AG09309 (cell line): ENCODE data around the genes USP34 and OTX1.

- RRBS: 5% methylated on average over 6 of the region's 46 CpGs
Observed at GRCh38 chr2:60551627-60552247, 1.7 kb downstream of the BCL11A start.

DNA sequence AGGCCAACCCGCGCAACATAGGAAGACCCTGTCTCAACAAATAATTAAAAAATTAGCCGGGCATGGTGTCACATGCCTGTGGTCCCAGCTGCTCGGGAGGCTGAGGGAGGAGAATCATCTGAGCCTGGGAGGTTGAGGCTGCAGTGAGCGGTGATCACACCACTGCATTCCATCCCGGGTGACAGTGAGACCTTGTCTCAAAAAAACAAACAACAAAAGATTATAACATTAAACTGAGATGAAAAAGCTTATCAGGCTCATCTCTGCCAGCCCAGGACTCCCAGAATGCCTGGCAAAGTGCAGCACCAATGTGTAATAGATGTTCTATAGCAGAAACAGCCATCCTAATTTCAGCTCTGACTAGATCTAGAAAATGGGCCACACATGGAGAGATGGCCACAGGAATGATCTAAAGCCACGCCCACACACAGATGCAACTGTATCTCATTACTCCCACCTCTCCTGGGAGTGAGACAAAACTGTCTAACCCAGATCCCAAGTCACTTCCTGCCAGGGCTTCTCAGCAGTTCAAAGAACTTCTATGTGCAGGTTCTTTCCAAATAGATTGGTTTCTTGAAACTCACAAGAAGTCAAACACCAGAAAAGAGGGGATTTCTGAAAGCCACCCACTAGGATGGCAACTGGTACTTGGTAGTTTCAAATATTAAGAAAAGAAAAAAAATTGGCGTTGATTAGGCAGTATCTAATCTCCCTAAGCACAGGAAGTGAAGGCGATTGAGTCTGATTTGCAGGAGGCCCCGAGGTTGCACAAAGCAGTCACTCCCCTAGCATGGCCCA lies 50.8 kb downstream of the PAPOLG start:
- RRBS: no CpG with 5 or more reads among the region's 10 CpGs

DNA sequence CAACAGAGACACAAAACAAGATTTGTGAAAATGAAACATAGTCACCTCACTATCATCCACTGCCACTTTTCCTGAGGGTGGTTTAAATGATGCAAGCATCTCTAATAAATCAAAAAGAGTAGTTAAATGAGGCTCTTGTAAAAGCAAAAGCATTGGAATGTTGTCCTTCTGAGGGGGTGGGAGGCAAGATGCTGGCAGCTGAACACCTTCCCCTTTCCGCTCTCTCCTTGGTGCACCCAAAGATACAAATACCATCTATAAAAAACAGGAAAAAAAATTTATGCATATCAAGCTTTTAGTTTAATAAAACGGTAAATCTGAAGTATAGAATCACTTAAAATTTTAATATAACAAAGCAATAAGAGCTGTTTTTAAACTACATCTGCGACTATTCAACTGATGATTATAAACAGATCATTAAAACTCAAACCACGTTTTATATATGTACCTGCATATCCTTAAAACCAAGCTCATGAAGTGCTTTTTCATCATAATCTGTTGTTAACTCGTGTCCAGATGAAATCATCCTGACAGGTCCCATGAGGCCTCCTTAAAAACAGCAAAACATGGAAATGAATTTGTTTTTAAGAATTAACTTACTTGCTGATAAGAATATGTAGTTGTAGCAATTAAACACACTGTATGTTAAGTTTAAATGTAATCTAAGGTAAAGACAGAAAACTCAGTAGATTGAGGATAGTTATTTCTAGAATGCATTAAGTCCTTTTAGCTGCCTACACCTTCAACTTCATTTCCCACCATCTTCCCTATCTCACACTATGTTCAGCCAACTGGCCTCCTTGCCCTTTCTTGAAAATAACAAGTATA lies 139.1 kb downstream of the C2orf74 start:
- RRBS: no CpG with 5 or more reads among the region's 5 CpGs

- RRBS: no CpG with 5 or more reads among the region's 2 CpGs
Observed at GRCh38 chr2:61314353-61314786, 152.4 kb downstream of the C2orf74 start.

GRCh38 chr2:61470975-61471883 lies at the start of gene USP34:
Gene USP34, minus strand, starts transcription at chr2:61471087.
- RRBS: 2% methylated on average over 39 of the region's 90 CpGs

DNA sequence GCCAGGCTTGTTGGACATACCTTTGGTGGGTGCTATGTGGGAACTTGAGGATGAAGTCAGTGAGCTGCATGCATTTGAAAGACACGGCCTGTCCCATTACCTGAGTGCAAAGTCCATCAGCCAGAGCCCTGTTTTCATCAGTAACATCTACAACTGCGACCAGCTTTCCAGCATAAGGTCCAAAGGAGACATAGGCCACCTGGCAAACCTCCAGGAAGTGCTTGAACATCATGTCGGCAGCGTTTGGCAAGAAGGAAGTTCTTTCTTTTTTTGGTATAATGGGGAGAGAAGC lies 143.2 kb downstream of the FAM161A start:
- RRBS: no CpG with 5 or more reads among the region's 4 CpGs

- RRBS: no CpG with 5 or more reads among the region's 7 CpGs
Observed at GRCh38 chr2:61713335-61714042, 140.4 kb downstream of the FAM161A start.

GRCh38 chr2:61872039-61872748 lies 16.3 kb downstream of the CCT4 start:
- RRBS: no CpG with 5 or more reads among the region's 17 CpGs

DNA sequence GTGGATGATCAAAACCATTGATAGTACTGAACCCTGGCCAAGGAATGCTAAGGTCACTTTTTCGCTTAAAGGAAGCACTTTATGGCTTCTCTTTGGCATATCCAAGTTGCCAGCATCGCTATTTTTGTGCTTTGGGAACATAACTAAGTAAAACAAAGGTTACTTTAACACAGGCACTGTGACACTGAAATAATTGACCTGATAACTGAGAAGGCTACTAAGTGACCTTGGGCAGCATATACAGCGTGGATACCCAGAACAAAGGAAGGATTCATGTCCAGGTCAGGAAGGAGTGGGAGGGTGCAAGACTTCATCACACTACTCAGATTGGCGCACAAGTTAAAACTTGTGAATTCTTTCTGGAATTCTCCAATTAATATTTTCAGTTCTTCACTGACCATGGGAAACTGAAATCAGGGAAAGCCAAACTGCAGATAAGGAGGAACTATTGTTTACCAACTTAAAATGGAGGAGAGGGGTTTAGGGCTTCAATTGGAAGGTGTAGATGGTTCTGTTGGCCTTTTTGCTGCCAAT lies 45.1 kb downstream of the COMMD1 start:
- RRBS: no CpG with 5 or more reads among the region's 4 CpGs

GRCh38 chr2:62205561-62206481 lies 9.9 kb downstream of the B3GNT2 start:
- RRBS: no CpG with 5 or more reads among the region's 11 CpGs

DNA sequence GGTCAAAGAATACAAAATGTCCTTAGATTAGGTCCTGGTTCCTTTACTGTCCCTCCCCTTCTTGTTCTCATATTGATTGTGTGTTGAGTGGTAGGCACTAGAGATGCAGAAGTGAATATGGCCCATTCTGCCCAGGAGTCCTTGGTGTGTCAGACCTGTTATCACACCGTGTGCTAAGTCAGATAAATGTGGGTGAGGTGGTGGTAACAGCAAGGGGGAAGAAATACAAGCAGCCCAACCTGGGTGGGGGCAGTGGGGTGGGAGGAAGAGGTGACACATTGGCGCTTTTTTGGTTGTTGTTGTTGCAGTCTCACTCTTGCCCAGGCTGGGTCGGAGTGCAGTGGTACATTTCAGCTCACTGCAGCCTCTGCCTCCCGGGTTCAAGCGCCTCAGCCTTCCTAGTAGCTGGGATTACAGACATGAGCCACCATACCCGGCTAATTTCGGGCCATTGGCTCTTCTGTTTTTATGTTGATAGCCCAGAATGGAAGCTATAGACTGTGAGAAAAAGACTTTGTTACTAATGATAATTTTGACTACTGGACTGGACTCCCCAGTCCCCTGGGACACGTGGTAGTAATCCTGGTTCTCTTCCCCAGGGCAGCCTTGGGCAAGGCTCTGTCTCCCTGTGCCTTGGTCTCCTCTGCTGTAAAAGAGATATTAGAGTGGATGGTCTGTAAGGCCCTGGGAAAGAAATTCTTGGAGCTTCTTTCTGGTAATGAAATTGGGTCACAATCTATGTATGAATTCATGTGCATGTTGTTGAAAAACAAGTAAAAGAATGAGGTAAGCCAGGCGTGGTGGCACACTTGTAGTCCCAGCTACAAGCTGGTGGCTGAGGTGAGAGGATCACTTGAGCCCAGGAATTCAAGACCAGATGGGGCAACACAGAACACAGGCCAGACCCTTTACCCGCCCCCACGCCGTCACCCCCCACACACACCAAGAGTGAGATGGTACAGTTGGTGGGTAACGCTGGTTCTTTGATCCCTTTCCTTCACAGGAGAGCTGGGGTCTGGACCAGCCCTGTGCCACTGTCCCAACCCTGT lies 13.1 kb downstream of the B3GNT2 start:
- RRBS: no CpG with 5 or more reads among the region's 13 CpGs

- RRBS: no CpG with 5 or more reads among the region's 2 CpGs
Observed at GRCh38 chr2:62928039-62928684, 122.5 kb upstream of the OTX1 start.

GRCh38 chr2:63050661-63051387 lies at the start of gene OTX1:
Gene OTX1, plus strand, starts transcription at chr2:63050830.
- RRBS: 3% methylated on average over 14 of the region's 49 CpGs

DNA sequence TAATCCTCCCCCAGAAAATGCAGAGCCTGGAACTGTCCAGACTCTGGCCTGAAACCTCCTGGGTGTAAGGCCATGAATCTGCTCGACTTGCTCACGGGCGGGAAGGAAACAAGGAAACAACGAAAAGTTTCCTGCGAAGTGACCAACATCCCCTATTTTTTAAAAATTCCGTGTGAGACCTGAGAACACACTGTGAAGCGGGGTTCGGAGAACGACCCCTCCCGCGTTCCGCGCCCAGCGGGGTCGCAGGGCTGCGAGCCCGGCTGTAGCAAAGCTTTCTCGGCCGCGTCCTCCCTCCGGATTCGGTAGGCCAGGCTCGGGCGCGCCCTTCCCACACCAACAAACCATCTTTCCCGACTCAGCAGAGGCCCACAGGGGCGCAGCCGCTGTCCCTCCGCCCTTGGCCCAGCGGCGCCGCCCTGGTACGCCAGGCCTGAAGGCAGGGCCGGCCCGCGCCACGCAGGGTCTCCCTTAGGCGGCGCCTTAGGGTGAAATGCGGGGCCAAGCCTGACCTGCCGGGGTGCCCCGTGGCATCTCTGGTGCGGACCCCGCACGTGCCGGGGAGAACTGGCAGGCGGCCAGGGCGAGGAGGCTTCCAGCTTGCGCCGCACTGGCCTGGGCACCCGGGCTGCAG lies 8.1 kb downstream of the OTX1 start:
- RRBS: 9% methylated on average over 22 of the region's 51 CpGs

GRCh38 chr2:63581061-63581663 lies 7.1 kb downstream of the WDPCP start:
- RRBS: no CpG with 5 or more reads among the region's 5 CpGs

- RRBS: no CpG with 5 or more reads among the region's 9 CpGs
Observed at GRCh38 chr2:63589642-63590163, 940 bp downstream of the MDH1 start.

DNA sequence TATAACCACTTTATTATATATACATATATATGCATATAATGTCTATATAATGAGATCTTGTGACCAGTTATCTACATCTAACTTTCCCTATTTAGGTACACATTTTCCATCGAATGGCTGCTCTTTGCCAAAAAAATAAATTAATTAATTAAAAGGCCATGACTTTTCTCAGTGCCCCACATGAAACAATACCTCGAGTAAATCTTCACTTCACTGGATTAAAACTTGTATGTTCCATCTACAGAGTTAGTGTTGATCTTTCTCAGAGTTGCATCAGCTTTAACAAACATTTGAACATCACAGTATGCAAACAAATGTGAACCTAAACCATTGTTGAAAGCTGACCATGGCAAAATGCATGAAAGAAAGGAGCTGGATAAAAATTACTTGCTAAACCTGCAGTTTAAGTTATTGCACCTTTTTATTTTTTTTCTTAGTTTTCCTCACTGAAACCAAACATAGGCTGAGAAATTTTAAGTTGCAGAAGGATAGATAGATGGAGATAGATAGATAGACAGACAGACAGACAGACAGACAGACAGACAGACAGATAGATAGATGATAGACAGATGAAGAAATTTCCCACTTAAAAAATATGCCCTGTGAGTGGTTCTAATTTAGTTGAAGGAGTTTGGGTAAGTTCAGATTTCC lies 107.2 kb upstream of the UGP2 start:
- RRBS: no CpG with 5 or more reads among the region's 2 CpGs

DNA sequence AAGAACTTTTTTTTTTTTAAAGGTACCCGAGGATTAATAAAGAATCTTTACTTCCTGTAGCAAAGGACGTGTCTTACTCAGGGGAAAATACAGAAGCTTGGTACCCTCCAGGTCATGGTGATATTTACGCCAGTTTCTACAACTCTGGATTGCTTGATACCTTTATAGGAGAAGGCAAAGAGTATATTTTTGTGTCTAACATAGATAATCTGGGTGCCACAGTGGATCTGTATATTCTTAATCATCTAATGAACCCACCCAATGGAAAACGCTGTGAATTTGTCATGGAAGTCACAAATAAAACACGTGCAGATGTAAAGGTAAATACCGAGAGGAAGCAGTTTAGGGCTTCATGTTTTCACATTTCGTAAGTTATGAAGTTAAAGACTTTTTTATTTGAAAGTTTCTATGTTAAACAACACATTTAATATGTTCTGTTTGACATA lies 43.9 kb downstream of the UGP2 start:
- RRBS: no CpG with 5 or more reads among the region's 7 CpGs

- RRBS: no CpG with 5 or more reads among the region's 6 CpGs
Observed at GRCh38 chr2:63888390-63889445, 47.0 kb downstream of the UGP2 start.

- RRBS: no CpG with 5 or more reads among the region's 1 CpG
Observed at GRCh38 chr2:64052381-64052878, 33.2 kb upstream of the VPS54 start.